ENCODE results near the gene FEM1A.

DNA sequence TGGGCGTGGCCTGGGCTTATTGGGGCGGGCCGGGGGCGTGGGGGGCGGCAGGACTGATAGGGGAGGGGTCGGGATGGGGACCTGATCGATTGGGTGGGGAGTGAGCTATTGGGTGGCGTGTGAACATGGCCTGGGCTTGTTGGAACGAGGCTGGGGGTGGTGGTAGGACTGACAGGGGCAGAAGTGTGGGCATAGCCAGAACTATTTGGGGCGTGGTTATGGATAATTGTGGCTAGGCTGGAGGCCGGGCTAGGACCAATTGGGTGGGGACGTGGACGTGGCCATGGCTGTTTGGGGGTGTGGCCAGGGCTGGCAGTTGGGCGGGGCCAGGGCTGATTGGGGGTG lies 3.0 kb downstream of the SEMA6B start:
- RRBS: no CpG with 5 or more reads among the region's 14 CpGs
CAGE:
- cytosol, long polyA plus RNA: no peak
- long polyA plus RNA: no peak
- nucleus, long polyA plus RNA: no peak

DNA sequence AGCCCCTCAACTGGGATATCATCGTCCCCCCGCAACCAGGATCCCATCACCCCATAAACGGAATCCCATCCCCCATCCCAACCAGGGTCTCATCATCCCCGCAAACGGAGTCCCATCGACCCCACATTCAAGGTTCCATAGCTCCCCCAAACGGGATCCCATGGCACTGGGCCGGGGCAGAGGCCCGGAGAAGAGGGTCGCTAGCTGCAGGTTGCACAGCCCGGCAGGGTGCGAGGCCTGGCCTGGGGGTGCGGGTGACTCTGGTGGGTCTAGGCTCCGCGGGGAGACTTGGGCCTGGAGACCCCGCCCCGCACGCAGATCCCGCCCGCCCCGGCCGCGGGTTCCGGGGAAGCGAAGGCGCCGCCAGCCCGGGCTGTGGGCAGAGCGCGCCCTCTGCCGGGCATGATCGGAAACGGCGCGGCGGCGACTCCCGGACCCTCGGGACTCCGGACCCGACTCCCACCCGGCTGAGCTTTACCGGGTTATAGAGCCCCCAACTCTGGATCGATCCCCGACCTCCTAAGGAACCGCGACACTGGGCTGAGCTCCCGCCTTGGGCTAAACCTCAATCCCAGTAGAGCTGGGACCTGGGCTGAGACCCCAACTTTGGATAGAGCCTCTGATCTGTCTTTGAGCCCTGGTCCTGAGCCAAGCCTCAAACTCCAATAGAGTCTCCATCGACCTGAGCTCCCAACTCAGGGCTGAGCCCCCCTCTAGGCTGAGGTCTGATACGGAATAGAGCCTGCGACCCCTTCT lies 3.1 kb upstream of the TNFAIP8L1 start:
- RRBS: 0% methylated on average over 9 of the region's 51 CpGs
CAGE:
- cytosol, long polyA plus RNA: no peak
- long polyA plus RNA: no peak
- nucleus, long polyA plus RNA: no peak

GRCh38 chr19:4640592-4641581 lies 1.6 kb downstream of the TNFAIP8L1 start:
- RRBS: no CpG with 5 or more reads among the region's 31 CpGs
CAGE:
- cytosol, long polyA plus RNA: no peak
- long polyA plus RNA: no peak
- nucleus, long polyA plus RNA: no peak

GRCh38 chr19:4671627-4671862 lies 1.4 kb upstream of the MYDGF start:
- RRBS: no CpG with 5 or more reads among the region's 5 CpGs
CAGE:
- cytosol, long polyA plus RNA: no peak
- long polyA plus RNA: no peak
- nucleus, long polyA plus RNA: no peak

GRCh38 chr19:4678634-4679595 lies 8.8 kb upstream of the MYDGF start:
- RRBS: no CpG with 5 or more reads among the region's 38 CpGs
CAGE:
- cytosol, long polyA plus RNA: no peak
- long polyA plus RNA: no peak
- nucleus, long polyA plus RNA: no peak

- RRBS: no CpG with 5 or more reads among the region's 6 CpGs
CAGE:
- cytosol, long polyA plus RNA: no peak
- long polyA plus RNA: no peak
- nucleus, long polyA plus RNA: no peak
These were observed 23.4 kb upstream of the MYDGF start for GRCh38 chr19:4693565-4693937.

GRCh38 chr19:4703651-4704753 lies 19.6 kb downstream of the DPP9 start:
- RRBS: no CpG with 5 or more reads among the region's 38 CpGs
CAGE:
- cytosol, long polyA plus RNA: no peak
- long polyA plus RNA: no peak
- nucleus, long polyA plus RNA: no peak

DNA sequence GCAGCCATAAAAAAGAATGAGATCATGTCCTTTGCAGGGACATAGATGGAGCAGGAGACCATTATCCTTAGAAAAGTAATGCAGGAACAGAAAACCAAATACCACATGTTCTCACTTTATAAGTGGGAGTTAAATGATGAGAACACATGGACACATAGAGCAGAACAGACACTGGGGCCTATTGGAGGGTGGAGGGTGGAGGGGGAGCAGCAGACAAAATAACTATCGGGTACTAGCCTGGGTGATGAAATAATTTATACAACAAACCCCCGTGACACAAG lies 15.1 kb downstream of the DPP9 start:
- RRBS: no CpG with 5 or more reads among the region's 2 CpGs
CAGE:
- cytosol, long polyA plus RNA: no peak
- long polyA plus RNA: no peak
- nucleus, long polyA plus RNA: no peak

- RRBS: under 1% methylated on average over 11 of the region's 66 CpGs
CAGE:
- cytosol, long polyA plus RNA: start-site peak on the plus strand at chr19:4791733-4791746, 359 reads
- long polyA plus RNA: no peak
- nucleus, long polyA plus RNA: start-site peak on the plus strand at chr19:4791734-4791746, 234 reads
These were observed at the start of gene FEM1A for GRCh38 chr19:4790982-4791878. TSS of gene FEM1A (plus strand) at chr19:4791734.

DNA sequence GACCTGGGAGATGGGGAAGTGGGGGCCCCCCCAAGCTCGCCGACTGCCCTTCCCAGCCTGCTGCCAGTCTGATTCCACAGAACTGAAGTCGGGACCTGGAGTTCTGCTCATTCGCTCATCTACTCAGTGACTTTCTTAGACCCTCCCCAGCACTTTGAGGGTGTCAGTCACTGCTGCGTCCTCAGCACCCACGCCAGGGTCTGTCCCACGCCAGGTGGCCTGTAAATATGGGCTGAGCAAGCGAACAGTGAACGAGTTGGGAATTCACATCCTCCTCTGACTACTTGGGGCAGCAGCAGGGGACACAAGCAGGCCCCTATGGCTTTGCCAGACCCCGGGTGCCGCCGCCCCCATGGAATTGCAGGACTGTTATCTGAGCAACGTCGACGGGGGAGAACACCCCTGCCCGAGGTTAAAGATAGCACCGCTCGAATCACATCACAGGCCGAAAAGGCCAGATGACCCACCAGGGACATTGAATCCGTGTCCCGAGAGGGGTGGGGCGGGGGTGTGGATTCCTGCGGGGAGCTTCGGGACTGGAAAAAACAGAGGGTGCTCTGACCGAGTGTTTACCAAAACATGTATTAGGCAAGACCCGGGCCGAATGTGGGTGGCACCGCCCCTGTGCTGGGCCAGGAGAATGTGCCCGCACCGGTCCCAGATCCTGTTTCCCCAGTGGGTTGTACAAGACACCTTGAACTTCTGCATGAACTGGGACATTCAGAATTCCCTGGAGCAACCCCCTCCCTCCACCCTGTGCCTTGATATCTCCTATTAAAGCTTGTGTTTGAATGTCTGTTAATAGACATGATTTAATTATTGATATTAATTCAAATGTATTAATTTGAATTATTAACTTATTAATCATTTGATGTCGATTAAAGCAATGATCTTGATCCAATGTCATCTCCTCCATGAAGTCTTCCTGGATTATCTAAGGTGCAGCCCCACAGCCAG lies 9.1 kb downstream of the FEM1A start:
- RRBS: 92% methylated on average over 5 of the region's 31 CpGs
CAGE:
- cytosol, long polyA plus RNA: no peak
- long polyA plus RNA: no peak
- nucleus, long polyA plus RNA: no peak

GRCh38 chr19:4913991-4914366 lies 4.7 kb downstream of the UHRF1 start:
- RRBS: no CpG with 5 or more reads among the region's 13 CpGs
CAGE:
- cytosol, long polyA plus RNA: no peak
- long polyA plus RNA: no peak
- nucleus, long polyA plus RNA: no peak

DNA sequence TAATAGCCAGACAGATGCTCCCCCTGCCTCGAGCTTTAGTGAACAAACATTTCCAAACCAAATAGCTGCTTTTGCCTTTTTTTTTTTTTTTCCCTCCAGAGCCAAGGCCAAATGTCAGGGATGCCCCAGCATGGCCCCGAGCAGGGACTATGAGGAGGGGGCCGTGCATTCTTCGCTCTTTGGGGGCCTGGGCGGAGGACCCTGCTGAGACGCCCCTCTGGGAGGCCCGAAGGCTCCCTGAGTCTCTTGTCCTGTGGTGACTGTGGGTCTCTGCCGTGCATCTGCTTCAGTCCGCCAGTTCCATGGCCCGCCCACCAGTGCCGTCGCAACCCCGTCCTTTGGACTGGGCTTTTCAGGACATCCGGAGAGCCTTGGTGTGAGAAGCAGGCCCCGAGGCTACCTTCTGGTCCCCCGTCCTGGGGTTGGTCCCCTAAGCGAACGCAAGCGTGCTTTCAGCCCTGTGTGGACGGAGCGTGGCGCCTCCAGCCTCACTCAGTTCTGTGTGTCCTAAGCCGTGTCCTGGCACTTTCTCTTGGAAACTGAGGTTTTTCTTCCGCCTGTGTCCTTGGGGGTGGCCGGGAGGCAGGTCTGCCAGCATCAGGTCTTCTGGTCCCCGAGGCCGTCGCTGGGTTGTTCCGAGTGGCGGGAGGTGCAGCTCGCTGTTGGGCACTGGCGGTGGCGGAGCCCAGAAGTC lies 99.3 kb downstream of the KDM4B start:
- RRBS: no CpG with 5 or more reads among the region's 33 CpGs
CAGE:
- cytosol, long polyA plus RNA: no peak
- long polyA plus RNA: no peak
- nucleus, long polyA plus RNA: no peak

- RRBS: 71% methylated on average over 5 of the region's 31 CpGs
CAGE:
- cytosol, long polyA plus RNA: no peak
- long polyA plus RNA: no peak
- nucleus, long polyA plus RNA: no peak
These were observed 124.5 kb downstream of the KDM4B start for GRCh38 chr19:5093314-5093987.

GRCh38 chr19:5110430-5110947 lies 141.6 kb downstream of the KDM4B start:
- RRBS: 75% methylated on average over 8 of the region's 34 CpGs
CAGE:
- cytosol, long polyA plus RNA: no peak
- long polyA plus RNA: no peak
- nucleus, long polyA plus RNA: no peak

DNA sequence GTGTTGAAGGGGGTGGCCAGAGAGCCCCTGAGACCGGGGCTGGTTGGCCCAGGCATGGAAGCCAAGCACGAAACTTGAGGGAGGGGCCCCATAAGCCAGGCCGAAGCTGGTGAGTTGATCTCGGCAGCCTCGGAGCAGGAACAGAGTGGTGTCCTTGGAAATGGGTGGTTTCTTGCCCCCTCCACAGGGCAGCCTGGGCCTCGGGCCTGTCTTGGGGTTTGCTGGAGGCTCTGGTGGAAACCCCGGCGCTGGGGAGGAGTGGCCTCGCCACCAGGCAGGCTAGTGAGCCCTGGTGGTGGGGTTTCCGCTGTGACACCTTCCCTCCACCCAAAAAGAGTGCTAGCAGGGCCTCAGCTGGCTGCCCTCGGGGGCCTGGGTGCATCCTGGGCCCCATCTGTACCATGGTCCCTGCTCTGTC lies 157.9 kb downstream of the KDM4B start:
- RRBS: 94% methylated on average over 1 of the region's 11 CpGs
CAGE:
- cytosol, long polyA plus RNA: no peak
- long polyA plus RNA: no peak
- nucleus, long polyA plus RNA: no peak

GRCh38 chr19:5139163-5139876 lies 170.4 kb downstream of the KDM4B start:
- RRBS: no CpG with 5 or more reads among the region's 32 CpGs
CAGE:
- cytosol, long polyA plus RNA: no peak
- long polyA plus RNA: no peak
- nucleus, long polyA plus RNA: no peak

DNA sequence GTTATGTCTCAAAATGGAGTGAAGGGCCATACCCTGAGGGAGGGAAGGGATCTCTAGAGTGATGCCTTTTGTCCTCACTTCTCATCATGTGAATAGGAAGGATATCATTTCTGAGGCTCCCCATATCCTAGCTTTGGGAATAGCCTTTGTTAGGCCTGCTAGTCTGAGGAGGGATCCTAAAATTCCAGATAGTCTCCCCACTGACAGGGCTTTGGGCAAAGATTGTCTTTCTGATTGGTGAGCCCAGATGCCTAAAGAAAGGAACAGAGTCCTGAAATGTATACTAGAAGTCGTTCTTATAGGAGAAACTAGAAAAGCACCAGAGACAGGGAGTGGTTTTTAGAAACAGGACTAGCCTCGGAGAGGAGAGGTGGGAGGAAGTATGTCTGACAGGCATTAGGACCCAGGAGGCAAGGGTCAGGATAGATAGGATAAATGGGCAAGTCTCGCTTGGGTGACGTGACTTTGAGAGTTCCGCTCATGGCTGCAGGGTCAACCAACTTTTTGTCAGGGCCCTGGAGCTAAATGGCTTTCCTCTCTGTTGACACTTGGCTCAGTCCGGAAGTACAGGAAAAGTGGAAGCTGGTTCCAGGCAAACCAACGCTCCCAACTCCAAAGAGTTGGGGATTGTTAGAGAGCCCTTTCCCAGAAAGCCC lies 175.9 kb downstream of the PTPRS start:
- RRBS: no CpG with 5 or more reads among the region's 7 CpGs
CAGE:
- cytosol, long polyA plus RNA: no peak
- long polyA plus RNA: no peak
- nucleus, long polyA plus RNA: no peak

DNA sequence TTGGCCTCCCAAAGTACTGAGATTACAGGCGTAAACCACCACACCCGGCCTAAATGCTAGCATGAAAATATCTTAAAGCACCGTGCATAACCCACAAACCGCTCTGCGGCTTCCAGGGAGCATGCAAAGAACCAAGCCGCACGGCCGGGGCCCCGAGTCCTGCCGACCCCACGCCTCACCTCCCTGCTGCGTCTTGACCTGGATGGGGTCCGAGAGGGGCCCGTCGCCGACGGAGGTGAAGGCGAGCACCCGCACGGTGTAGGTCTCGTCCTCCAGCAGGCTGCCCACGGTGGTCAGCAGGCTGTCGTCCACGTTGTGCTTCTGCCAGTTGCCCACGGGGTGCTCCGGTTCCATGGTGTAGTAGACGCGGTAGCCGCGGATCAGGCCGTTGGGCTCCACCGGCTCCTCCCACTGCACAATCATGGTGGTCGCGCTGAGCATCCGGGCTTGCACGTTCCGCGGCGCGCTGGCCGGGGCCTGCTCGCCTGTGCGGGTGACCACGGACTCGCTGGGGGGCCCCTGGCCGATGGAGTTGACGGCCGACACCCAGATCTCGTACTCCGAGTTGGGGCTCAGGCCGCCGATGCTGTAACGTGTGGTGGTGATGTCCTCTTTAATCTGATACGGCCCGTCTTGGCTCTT lies 96.8 kb downstream of the PTPRS start:
- RRBS: 96% methylated on average over 14 of the region's 55 CpGs
CAGE:
- cytosol, long polyA plus RNA: no peak
- long polyA plus RNA: no peak
- nucleus, long polyA plus RNA: no peak

DNA sequence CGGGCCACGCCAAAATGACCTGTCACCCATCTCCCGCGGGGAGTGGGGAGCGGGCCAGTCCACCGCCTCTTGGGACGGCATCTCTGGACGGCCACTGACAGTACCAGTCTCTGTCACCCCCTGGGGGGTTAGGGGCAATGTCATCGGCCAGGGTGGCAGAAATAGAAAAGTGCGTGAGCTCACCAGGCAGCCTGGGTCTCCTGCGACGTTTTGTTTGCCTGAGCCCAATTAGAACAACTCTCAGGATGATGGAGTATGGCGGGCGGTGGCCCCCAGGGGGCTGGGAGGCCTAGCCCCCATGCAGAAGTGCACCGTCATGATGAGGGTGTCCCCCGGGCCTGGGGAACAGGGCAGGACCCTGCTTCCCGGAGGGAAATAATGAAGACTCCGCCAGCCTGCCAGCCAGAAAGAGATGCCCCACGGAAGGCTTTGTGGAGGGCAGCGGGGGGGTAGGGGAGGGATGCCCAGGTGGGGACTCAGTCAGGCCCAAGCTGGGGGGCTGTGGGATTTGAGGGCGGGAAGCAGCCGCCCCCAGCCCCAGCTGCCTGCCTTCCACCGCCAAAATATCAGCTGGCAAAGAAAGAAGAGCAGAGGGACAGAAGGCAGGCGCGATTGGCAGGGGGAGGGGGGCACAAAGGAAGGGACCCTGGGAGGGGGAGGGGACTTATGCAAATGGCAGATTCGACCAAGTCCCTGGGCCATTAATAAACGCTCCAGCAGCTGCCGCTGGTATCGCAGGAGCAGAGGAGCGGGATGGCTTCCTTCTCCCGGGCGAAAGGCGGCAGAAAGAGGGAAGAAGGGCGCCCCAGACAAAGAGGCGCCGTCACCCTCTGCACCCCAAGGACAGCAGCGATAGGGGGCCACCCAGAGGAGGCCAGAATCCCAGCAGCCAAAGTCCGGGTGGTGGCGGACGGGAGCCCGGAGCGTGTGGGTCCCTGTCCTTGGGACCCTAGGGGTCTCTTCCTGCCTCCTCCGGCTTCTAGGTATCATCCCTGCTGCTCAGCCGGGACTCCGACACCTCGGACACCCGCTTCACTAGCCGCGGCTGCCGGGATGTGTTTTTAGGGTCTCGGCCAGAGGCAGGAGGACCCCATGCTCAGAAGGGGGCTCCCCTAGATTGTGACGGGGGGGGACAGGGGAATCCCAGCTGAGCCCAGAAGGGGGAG lies 2.2 kb downstream of the PTPRS start:
- RRBS: 12% methylated on average over 11 of the region's 52 CpGs
CAGE:
- cytosol, long polyA plus RNA: no peak
- long polyA plus RNA: no peak
- nucleus, long polyA plus RNA: no peak

DNA sequence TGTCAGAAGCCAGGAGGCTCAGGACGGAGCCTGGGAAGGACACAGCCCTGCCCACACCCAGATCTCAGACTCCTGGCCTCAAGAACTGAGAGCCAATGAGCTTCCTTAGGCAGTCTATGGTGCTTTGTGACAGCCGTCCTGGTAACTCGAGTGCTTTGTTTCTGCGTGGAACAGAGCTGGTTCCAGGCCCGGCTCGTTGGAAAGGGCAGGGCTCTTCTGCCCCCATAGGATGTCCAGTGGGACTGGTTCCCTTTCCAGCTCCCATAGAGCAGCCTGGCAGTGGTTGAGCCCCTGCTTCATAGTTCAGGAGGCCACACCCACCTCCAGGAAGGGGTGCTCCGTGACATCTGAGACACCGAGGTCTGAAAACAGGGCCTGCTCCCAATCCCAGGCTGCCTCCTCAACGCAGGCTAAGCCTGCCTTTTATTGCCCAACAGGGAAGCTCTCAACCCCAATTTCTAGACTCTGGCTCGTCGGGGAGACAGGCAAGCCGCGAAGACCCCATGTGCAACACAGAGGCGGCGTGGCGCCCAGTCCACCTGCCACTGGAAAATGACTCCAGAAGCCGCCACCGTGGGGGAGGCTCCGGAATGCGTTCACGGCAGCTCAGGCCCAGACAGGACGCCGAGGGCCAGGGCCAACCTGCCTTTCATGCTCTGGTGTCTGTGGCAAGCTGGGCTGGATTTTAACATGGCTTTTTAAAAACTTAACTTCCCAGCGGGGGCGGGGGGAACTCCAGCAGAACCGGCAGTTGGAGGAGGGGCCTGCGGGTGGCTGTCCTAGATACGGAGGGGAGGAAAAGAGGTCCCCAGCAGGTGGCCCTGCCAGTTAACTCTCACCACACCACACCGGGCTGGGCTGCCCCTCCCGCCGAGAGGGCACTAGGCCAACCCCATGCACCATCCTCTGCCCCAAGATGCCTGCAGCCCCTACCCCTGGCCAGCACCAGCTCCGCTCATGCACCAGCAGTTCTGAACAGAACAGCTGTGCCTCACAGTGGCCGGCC lies 37.0 kb downstream of the SAFB2 start:
- RRBS: 3% methylated on average over 4 of the region's 33 CpGs
CAGE:
- cytosol, long polyA plus RNA: no peak
- long polyA plus RNA: no peak
- nucleus, long polyA plus RNA: no peak

All from H1 (cell line).